Subcutaneous preadipocyte (primary cell): Measurements from ENCODE around the gene COQ8A.

- CAGE, long polyA plus RNA = no peak
These were observed 441 bp downstream of the ACBD3 start for GRCh38 chr1:226185994-226186605.

DNA sequence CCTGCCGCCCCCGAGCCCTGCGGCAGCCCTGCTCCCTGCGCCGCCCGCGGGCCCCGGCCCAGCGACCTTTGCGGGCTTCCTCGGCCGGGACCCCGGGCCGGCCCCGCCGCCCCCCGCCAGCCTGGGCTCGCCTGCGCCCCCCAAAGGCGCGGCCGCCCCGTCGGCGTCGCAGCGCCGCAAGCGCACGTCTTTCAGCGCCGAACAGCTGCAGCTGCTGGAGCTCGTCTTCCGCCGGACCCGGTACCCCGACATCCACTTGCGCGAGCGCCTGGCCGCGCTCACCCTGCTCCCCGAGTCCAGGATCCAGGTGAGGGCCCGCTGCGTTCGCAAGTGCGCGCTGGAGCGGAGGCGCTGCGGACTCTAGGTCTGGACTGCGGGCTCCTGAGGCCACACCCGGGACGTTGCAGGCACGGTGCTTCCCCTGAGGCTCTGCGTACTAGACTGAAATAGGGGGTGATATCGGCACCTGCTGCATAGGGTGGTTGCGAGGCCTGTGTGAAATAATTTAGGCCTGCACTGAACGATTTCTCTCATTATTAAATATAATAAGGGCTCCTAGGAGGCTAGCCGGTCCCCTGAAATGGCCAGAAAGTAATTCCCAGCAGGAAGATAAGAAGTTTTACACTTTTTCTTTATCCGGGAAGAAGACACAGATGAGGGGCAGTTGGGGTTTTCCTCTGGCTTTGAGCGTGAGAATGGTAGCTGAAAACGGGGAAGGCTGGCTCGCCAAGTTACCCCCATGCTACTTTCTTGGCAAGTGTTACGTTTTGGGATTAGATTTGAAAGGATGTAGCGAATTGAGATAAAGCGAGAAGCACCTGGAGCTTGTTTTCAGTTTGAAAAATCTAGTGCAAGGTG lies 533 bp downstream of the MIXL1 start:
- CAGE, long polyA plus RNA = no peak

- CAGE, long polyA plus RNA = no peak
These were observed 22.4 kb downstream of the PARP1 start for GRCh38 chr1:226385493-226385983.

DNA sequence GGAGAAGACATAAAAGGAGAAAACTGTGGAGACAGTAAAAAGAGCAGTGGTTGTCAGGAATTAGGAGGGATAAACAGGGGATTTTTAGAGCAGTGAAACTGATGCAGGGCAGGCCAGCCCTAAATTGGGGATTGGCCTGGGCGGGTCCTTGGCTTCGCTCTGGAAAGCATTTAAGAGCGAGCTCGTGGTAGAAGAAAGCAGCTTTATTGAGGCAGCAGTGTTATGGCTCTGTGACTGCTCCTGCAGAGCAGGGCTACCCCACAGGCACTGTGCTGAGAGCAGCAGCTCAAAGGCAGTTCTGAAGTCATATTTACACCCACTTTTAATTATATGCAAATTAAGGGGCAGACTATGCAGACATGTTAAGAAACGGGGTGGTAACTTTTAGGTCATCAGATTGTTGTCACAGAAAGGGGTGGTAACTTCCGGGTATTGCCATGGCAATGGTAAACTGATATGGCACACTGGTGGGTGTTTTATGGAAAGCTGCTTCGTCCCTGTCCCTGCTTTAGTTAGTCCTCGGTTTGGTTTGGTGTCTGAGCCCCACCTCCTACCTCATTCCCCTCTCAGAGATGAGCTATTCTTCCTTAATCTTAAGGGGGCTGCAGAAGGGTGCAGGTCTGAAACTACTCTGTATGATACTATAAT lies 6.7 kb downstream of the PARP1 start:
- CAGE, long polyA plus RNA = no peak

GRCh38 chr1:226626332-226627105 lies 78.0 kb downstream of the STUM start:
- CAGE, long polyA plus RNA = no peak

DNA sequence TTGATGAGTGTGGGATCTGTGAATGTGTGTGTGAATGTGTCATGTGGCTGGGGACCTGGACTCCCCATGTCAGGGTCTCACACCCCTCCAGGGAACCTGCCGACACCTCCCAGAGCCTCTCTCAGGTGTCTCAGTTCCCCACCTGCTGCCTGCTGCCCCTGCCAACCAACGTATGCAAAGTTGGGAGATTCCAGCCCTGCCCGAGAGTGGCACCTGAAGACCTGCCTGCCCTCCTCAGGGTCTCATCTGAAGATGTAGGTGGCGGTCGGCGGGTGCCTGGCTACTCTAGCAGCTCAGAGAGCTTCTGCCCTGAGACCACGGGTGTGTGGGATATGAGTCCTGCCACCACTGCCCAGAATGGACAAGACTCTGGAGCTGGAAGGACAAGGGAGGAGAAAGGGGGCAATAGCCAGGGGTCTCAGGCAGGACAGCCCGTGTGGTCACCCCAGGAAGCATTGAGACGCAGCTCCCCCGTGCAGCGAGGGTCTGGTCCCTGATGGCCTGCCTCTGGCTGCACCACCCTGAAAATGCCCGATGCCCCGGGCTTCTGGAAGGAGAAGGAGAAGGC lies 88.6 kb downstream of the STUM start:
- CAGE, long polyA plus RNA = no peak

DNA sequence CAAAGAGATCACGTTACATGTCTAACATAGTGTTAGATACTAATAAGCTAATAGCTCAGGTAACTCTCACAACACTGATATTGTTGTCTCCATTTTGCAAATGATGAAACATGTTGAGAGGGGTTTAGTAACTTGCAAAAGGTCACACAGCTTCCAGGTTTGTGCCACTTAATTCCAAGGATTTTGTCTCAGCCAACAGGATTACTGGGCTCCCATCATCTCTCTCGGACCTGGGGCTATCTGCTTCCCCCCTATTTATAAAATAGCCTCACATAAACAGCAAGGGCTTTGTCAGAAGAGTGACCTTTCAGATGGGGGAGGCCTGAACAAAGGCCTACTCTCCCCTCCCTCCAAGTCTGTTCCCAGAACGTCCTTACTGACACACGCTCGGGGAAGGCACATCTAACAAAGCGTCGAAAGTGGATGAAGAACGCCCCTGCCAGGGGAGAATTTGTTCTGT lies 81.4 kb downstream of the ITPKB start:
- CAGE, long polyA plus RNA = no peak

- CAGE, long polyA plus RNA = no peak
These were observed 78.5 kb downstream of the ITPKB start for GRCh38 chr1:226660188-226661289.

GRCh38 chr1:226689718-226690337 lies 49.3 kb downstream of the ITPKB start:
- CAGE, long polyA plus RNA = no peak

DNA sequence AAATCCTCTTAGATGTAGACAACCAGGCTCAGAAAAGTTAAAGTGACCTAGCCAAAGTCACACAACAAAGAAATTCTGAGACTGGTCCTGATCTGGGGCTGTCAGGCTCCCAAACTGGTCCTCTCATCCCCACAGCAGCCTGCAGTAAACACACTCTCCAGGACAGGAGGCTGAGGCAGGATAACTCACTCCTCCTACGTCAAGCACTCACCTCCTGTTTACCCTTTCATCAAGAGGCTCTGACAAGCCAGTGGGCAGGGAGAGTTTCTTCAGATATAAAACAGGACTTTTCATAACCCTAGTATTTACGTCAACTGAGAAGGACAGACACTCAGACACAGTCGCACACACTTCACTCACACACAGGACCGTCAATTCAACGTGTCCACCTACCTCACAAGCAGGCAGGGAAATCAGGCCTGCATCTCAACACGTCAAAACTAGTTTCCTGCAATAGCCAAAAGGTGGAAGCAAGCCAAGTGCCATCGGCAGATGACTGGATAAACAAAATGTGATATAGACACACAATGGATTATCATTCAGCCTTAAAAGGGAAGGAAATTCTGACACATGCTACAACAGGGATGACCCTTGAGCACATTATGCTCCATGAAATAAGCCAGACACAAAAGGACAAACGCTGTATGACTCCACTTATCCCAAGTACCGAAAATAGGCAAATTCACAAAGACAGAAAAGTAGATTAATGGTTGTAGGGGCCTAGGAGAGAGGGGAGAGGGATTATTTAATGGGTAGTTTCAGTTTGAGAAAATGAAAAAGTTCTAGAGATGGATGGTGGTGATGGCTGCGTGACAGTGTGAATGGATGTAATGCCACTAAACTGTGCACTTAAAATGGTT lies 48.5 kb downstream of the ITPKB start:
- CAGE, long polyA plus RNA = no peak

DNA sequence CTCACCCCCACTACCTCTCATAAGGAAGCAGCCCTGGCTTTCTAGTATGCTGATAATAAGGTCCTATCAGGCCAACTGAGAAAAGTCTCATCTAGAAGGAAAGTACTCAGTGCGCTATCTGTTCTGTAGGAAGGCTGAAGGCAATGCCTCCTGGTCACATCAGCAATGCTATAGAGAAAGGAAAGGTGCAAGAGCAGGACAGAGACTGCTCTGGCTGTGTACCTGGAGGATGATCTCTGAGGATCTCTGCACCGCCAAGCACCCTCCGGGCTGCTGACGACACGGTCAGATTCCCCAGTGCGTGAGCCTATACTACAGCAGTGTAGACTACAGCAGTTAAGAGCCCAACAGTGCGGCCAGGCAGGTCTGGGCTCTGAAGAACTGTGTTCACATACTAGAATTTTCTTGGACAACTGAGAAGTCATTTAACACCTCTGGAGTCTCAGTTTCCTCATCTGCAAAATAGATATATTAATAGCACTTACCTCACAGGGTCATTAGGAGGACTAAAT lies 40.0 kb downstream of the ITPKB start:
- CAGE, long polyA plus RNA = no peak

- CAGE, long polyA plus RNA = no peak
These were observed 35.8 kb downstream of the ITPKB start for GRCh38 chr1:226703164-226703704.

DNA sequence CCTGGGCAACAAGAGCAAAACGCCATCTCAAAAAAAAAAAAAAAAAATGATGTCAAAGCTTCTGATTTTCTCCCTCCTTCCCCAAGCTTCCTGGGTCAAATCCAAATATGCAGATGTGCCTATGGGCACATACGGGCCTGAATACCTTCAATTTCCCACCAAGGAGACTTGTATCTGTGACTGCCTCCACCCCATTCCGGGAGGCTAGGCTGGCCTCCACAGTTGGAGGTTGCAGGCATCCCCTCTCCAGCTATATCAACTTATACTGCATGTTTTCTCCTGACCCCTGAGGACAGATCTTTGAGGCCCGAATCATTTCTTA lies 33.6 kb downstream of the ITPKB start:
- CAGE, long polyA plus RNA = no peak

GRCh38 chr1:226728568-226728949 lies 10.5 kb downstream of the ITPKB start:
- CAGE, long polyA plus RNA = no peak

GRCh38 chr1:226730470-226731344 lies 8.4 kb downstream of the ITPKB start:
- CAGE, long polyA plus RNA = no peak

GRCh38 chr1:226904012-226904585 lies 33.7 kb downstream of the PSEN2 start:
- CAGE, long polyA plus RNA = no peak

DNA sequence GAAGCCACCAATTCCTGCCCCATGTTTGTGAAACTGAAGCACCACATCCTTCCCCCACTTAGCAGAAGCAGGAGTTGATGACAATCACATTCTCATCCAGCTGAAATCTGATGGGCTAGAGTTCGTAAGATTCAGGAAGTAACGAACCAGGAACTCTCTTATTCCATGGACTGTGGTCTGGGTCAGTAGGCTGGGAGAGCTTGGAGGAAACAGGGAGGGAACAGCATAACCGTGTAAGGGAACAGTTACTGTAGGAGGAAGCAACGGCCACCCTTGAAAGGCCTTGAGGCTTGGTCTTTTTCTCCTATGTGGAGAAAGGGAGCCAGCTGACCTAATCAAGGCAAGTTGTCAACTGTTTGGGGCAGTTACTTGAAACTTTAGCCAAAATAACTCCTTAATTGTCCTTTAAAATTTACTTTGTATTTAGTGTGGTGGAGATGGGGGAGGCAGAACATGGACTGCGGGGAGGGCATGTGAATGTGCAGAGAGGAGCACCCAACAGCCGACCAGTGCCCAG lies 2.1 kb upstream of the COQ8A start:
- CAGE, long polyA plus RNA = no peak

GRCh38 chr1:226940108-226940477 lies at the start of gene COQ8A:
TSS of gene COQ8A (plus strand) at chr1:226940294.
- CAGE, long polyA plus RNA = no peak

GRCh38 chr1:226972788-226973734 lies 33.0 kb downstream of the COQ8A start:
- CAGE, long polyA plus RNA = no peak

- CAGE, long polyA plus RNA = no peak
These were observed 172.1 kb downstream of the COQ8A start for GRCh38 chr1:227112101-227112657.